Neuron (in vitro differentiated cells): ENCODE measurements around the gene CSPG5.

- PRO-cap, result no peak
Observed at GRCh38 chr3:46888692-46889251, 11.3 kb downstream of the PTH1R start.

GRCh38 chr3:46934160-46935253 lies 42.0 kb downstream of the CCDC12 start:
- PRO-cap, result no peak

- PRO-cap, result no peak
Observed at GRCh38 chr3:46938815-46939283, 37.7 kb downstream of the CCDC12 start.

DNA sequence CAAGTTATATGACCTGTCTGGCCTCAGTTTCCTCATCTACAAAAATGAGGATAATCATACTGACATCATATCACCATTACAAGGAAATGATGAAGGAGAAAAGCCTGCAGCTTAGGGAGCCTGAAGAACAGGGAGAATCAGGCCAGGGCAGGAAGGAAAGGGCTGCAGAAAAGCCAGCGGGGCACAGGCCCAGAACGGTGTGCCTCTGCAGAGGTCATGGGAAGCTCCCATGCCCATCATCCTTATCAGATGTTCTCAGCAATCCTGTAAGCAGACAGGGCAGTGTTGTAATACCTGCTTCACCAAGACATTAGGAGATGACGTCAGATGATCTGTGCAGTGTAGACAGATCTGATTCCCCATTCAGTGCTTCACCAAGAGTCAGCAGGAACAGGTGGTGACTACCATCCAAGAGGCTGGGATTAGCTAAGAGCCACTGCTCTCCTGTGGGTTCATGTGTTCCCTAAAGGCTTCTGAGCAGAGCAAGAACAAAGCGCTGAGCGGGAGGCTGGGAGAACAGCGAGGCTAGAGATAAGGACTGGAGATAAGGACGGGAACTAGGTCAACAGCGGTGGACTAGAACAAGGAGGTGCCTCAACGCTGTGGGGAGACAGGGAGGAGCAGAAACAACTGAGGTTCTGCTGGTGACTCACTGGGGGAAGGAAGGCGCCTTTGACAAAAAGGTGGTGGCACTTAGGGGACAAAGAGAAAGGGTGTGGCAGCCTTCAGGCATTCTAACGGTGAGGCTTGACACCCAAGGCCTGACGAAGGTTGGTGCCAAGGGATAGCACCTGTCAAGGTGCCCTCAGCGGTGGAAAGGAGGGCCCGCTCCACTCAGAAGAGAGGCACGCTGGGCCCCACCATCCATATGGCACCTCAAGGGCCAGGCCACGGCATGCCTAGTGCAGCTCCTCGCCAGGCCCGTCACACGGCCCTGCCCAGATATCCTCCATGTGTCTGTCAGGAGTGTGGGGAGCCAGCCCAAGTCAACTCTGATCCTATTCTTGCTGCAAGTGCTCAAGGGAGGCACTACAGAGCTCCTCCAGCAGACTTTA lies 28.4 kb downstream of the CCDC12 start:
- PRO-cap, result no peak

GRCh38 chr3:46967322-46967982 lies 9.1 kb downstream of the CCDC12 start:
- PRO-cap, result no peak

DNA sequence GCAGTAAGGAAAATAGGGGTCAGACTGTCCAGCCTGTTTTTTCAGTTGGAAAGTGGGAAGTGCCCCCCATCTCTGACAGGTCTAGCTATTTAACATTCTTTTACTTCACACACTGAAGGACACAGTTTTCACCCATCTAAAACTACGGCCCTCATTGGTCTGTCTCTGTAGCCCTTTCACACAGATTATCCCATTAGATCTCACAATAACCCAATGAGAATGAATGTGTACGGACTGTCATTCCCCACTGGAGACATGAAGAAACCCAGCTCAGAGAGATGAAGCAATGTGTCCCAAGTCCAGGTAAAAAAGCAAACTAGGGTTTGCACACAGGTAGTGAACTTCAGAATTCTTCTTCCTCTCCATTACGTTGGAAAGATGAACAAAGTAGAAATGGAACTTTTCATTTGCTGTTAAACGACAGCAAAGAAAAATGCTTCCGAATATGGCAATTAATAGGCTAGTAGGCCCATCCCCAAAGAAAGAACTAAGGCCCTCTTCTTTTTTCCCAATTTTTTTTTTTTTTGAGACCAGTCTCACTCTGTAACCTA lies 1.8 kb downstream of the CCDC12 start:
- PRO-cap, result no peak

DNA sequence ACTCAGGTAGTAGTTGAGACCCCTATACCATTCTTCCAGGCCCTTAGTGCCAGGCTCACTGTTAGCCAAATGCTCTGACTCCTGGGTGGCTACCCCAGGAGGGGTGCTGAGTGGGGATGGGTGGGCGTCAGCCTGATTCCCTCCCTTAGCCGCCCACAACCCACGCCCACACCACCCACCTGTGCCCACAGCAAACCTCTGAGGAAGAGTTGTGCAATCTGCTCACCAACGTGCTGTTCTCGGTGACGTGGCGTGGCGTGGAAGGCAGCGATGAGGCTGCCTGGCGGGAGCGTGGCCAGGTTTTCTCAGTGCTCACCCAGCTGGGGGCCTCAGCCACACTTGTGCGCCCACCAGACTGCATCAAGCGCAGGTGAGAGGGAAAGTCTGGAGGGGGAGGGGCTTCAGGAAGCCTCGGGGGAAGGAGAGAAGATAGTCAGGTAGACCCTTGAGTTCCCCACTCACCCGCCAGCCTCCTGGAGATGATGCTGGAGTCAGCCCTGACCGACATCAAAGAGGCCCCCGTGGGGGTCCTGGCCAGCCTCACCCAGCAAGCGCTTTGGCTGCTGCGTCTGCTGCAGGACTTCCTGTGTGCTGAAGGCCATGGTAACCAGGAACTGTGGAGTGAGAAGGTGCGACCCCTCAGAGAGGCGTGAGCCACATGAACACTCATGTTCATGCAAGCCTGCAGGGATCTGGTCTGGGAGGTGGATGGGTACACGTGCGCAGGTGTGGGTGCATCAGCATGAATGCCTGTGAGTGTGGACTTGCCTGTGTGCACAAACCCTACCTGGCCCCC lies 21.5 kb downstream of the NBEAL2 start:
- PRO-cap, result no peak

GRCh38 chr3:47057022-47057664 lies 77.7 kb downstream of the NBEAL2 start:
- PRO-cap, result no peak

DNA sequence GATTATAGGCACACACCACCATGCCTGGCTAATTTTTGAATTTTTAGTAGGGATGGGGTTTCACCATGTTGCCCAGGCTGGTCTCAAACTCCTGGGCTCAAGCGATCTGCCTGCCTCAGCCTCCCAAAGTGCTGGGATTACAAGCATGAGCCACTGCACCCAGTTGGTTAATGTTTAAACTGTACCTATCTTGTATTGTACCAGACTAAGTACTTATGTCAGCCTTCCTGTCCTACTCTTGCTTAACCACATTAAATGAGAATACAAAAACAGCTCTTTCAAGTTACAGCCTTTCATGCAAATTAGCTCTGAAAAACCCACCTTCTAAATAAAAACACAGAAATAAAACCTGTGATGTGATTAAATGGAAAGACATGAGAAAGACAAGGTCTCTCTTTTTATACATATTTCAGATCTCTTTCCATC lies 22.8 kb downstream of the SETD2 start:
- PRO-cap, result no peak

- PRO-cap, result no peak
Observed at GRCh38 chr3:47161360-47161753, 2.6 kb downstream of the SETD2 start.

- PRO-cap, result no peak
Observed at GRCh38 chr3:47280453-47281178, 2.0 kb downstream of the KIF9 start.

DNA sequence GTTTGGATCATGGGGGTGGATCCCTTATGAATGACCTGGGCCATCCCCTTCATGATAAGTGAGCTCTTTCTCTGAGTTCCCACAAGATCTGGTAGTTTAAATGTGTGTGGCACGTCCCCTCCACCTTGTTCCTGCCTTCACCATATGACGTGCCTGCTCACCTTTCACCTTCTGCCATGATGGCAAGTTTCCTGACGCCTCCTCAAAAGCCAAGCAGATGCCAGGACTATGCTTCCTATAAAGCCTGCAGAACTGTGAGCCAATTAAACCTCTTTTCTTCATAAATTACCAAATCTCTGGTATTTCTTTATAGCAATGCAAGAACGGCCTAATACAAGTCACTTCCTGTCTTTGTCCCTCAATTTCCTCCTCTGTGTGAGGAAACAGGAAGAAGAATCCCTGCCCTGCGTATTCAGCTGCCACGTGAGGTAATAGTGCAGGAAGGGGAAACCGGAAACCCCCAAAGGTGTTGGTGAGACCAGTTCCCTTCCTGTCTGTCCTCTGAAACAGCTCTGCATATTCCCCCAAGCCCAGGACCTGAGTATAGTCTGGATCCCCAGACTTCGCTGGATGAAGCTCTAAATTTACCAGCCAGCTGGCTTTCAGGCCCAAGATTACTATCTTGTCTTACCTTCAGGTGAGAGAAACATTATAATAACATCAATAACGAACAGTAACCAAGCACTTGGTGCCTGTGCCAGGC lies 18.2 kb upstream of the PTPN23 start:
- PRO-cap, result no peak

- PRO-cap, result no peak
Observed at GRCh38 chr3:47422030-47422364, 41.2 kb downstream of the PTPN23 start.

DNA sequence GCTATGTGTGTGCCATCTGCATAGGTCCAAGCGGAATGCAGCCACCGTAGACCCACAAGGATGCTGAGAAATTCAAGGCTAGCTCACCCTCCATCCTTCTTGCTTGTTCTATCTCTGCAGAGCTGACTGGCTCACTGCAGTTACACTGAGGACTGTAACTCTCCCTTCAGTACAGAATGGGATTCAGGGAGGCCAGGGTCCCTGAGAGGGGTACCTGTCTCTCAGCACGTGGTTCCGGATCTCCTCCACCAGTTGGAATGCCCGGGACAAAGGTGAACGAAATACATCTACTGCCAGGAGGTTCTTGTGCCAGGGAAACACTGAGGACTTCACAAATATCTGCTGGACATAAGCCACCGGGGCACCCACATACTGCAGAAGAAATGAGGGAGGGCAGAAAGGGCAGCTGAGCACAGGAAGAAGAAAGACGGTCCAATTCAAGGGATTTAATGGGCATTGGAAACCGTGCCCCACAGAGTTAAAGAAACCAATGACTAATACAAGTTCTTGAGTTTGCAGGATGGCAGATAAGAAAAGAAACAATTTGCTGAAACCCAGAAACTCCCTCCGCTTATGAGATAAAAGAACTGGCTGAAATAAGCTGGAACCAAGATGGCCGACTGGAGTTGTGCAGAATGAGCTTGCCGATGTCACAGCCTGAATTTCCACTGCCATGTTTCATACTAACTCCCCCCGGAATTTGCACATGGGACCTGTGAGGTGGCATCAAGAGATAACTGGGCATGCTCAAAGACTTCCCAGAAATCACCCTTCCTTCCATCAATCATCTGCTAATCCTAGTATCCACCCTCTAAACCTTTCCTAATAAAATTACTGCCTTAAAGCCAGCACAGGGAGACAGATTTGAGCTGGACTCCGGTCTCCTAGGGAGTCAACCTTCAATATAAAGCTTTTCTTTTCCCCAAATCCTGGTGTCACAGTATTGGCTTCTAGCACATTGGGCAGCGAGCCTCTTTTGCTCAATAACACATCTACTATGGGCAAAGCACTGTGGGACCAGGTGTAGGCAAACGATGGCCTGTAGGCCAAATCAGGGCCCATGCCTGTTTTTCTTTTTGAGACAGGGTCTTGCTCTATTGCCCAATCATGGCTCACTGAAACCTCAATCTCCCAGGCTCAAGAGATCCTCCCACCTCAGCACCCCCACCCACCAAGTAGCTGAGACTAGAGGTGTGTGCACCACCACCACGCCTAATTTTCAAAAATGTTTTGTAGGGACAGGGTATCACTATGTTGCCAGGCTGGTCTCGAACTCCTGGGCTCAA lies 47.0 kb downstream of the SCAP start:
- PRO-cap, result no peak

DNA sequence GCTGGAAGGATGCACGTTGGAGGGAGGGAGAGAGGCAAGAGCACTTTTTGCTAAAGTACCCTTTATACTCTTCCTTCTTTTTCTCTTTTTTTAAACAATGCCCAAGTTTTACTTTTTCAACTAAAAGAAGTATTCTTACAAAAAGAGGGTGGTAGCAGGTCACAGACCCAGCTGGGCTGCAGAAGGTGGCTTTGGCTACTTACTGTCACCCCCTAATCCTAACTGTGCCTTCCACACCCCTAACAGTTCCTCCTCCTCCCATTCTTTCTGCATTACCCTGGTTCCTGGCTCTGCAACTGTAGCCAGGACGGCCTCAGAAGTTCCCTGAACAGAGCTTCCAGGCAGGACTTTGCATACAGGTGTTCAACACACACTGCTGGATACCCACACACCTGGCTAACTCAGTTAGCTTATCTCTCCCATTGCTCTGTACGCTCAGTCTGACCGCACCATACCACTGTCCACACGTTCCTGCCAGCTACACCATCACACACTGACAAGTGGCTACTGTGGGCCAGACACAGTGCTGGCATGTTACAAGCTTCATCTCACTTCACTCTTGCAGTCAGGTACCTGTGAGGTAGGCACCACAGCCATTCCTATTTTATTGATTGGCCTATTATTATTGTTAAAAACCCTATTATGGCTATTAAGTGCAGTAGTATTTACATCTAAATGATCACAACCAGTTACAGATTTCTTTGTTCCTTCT lies 12.9 kb downstream of the ELP6 start:
- PRO-cap, result no peak

DNA sequence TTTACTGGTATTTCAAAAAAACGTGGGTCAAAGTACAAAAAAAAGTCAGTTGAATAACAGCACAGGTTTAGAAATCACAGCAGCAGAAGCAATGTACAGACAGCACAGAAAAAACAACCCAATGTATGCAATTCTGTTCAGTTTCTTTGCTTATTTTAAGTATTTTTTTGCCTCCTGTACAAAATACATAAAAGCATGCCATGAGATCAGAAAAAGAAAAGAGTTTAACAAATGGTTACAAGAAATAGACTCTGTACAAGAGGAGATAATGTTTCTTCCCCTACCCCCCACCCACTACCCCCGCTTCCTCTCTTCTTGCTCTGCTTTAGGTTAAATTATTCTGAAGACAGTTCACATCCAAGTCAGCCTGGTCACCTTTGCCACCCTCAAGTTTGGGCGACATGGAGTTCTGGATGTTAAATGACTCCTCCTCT lies 16.4 kb downstream of the CSPG5 start:
- PRO-cap, result no peak

GRCh38 chr3:47578517-47579325 lies at the start of gene CSPG5:
Gene CSPG5 (minus strand): TSS chr3:47578865.
- PRO-cap, result bidirectional peak, plus-strand start at chr3:47578991, minus-strand start at chr3:47578839

GRCh38 chr3:48215294-48216409 lies 7.6 kb upstream of the CAMP start:
- PRO-cap, result no peak

DNA sequence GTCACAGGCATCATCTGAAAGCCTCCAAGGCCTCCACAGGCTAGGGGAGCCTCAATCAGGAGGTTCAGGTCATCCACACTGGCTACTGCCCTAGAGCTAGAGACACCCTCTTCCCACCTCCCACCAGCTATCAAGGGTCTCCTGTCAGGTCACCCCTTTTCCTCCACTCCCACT lies 588 bp upstream of the PLXNB1 start:
- PRO-cap, result no peak

DNA sequence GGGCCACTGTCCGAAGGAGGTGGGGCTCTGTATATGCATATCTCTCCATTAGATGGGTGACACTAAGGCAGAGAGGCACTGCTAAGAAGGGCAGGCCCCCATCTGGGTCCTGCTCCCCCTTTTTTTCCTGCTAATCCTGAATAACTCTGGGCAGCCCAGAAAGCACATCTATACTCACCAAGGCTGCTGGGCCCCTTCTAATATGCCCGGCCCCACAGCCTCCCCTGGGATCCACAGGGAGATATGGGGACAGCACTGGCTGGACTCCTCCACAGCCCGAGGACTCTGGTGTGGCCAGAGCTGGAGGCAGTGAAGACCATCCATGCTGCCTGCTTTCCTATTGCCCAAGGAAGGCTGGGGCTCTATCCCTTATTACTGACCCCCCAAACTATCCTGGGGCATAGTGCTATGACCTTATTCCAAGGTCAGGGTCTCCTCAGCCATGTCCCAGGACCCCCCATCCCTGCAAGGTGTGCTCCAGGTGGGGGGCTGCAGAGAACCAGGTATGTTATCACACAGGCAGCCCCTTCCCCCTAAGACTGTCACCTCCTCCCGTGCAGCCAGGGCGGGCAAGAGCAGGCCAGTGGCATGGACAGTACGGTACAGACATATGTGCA lies 1.3 kb upstream of the COL7A1 start:
- PRO-cap, result no peak